Right lobe of liver (tissue), 4 donors: ENCODE measurements around a stretch of chr12.

DNA sequence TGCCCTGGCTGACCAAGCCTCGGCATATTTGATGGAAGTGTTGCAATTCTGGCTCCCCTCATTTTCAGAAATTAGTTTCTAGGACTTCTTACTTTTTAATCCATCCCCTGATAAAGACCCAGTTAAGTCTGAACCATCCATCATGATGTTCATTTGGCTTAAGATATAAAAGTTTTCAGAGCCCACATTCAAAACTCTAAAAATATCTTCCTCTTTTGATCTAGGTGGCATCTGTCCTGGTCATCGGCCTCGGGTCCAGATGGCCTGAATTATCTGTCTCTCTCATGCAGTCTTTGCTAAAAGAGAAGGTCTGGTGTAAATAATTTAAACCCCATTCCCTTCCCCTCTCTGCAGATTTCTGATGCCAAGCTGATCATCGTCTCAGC is 173.2 kb upstream of the PRMT8 start:
- PRO-cap, 4 experiments, result peak in 2 of 4 experiments; most common plus-strand start position 250 of the sequence (in 2)
- RAMPAGE, long total RNA, 2 experiments, result no peak in any of the 2 experiments

DNA sequence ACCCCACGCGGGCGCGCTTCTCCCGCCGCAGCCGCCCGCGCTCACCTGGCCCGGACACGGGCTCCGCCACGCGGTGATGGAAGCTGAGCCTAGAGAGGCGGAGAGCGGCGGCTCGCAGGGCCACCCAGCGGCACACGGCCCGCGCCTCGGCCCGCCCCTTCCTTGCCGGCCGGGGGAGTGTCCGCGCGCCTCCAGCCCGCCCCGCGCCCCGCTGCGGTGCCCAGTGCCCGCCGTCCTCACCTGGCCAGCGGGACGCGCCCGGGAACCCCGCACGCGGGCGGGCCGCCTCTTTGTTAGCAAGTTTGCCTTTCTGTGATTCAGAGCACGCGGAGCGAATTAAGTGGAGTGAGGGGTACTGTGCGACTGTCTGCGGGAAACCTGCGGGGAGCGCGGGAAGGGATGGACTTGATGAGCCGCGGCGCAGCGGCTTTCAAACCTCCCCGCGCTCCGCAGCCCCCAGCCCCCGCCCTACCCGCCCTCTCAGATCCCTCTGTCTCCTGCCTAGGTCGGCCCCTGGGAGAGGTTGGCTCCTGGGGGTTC is 124.9 kb upstream of the PRMT8 start:
- PRO-cap, 4 experiments, result no peak in any of the 4 experiments
- RAMPAGE, long total RNA, 2 experiments, result no peak in any of the 2 experiments

GRCh38 chr12:3490698-3491072 is 318 bp upstream of the PRMT8 start:
- PRO-cap, 4 experiments, result no peak in any of the 4 experiments
- RAMPAGE, long total RNA, 2 experiments, result no peak in any of the 2 experiments

DNA sequence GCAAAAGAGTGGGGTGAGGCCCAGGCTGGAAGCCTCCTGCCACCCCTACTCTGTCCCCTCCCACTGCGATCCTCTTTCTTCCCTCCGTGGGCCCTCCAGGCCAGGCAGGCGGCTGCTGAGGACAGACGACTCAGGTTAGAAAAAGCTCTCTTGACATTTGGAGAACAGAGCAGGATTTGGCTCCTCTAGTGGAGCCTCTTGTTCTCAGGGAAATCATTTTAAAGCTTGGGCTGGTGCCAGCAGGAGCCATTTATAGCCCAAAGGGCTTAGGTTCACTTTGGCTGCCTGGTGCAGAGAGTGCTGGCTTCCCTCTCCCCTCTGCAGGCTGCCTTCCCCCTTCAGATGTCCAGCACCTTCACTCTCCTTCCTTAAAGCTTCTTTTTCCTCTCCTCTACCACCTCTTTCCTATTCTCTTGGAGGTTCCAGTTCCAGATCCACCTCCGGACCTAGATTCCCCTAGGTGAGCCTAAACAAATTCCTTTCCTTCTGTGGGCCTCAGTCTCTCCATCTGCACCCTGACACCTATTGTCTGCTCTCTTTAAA is 43.1 kb downstream of the PRMT8 start:
- PRO-cap, 4 experiments, result no peak in any of the 4 experiments
- RAMPAGE, long total RNA, 2 experiments, result no peak in any of the 2 experiments

- PRO-cap, 4 experiments, result peak in 1 of 4 experiments; most common plus-strand start chr12:3747731 (in 1)
- RAMPAGE, long total RNA, 2 experiments, result no peak in any of the 2 experiments
These were observed 5.5 kb downstream of the CRACR2A start for GRCh38 chr12:3747317-3747975.

DNA sequence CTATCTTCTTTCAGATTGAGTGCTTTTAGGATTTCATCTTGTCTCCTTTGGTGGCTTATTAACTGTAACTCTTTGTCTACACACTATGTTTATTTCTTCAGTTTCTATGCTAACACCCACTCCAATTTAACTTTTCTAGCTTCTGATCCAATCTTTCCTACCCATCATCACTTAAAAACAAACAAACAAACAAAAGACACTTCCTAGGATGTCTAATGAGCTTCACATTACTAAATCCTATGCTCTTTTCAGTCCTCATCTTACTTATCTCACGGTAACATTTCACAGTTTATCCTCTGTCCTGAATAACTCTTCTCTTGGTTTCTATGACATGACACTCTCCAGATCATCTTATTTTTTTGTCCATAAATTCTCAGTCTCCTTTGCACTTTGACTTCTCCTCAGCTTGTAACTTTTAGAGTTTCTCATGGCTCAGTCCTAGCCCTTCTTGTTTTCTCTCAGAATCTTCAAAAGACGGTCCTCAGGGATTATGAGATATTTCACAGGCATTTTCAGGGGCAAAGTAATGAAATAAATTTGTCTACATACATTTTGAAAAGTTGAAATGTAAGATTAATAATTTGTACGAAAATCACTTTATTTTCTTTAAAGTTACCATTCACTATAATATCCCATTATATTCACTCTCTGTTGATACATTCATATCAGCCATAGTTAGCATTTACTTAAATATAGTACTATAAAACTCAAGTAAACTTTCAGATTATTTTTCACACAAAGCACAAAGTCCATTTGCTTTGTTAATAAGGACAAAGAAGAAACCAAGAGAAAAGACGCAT is 7.1 kb downstream of the PARP11 start:
- PRO-cap, 4 experiments, result no peak in any of the 4 experiments
- RAMPAGE, long total RNA, 2 experiments, result no peak in any of the 2 experiments

GRCh38 chr12:3951456-3952053 is 78.4 kb upstream of the PARP11 start:
- PRO-cap, 4 experiments, result no peak in any of the 4 experiments
- RAMPAGE, long total RNA, 2 experiments, result no peak in any of the 2 experiments

DNA sequence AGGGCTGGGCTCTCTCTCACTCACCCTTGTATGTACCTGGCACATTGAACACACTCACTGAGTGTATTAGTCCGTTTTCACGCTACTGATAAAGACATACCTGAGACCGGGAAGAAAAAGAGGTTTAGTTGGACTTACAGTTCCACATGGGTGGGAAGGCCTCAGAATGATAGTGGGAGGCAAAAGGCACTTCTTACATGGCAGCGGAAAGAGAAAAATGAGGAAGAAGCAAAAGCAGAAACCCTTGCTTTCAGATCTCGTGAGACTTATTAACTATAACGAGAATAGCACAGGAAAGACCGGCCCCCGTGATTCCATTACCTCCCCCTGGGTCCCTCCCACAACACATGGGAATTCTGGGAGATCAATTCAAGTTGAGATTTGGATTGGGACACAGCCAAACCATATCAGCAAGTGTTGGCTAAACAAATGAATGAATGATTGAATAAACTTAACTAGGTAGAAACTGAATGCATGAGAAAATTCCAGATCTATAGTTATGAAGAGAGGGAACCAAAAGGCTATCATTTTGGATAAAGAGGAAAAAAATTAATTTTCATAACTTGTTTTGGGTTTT is 85.3 kb upstream of the PARP11 start:
- PRO-cap, 4 experiments, result peak in 1 of 4 experiments; most common plus-strand start position 372 of the sequence (in 1); most common minus-strand start position 218 of the sequence (in 1)
- RAMPAGE, long total RNA, 2 experiments, result start-site peak on the minus strand in 1 of 2 experiments, centred at position 230 of the sequence, 41 reads per replicate

DNA sequence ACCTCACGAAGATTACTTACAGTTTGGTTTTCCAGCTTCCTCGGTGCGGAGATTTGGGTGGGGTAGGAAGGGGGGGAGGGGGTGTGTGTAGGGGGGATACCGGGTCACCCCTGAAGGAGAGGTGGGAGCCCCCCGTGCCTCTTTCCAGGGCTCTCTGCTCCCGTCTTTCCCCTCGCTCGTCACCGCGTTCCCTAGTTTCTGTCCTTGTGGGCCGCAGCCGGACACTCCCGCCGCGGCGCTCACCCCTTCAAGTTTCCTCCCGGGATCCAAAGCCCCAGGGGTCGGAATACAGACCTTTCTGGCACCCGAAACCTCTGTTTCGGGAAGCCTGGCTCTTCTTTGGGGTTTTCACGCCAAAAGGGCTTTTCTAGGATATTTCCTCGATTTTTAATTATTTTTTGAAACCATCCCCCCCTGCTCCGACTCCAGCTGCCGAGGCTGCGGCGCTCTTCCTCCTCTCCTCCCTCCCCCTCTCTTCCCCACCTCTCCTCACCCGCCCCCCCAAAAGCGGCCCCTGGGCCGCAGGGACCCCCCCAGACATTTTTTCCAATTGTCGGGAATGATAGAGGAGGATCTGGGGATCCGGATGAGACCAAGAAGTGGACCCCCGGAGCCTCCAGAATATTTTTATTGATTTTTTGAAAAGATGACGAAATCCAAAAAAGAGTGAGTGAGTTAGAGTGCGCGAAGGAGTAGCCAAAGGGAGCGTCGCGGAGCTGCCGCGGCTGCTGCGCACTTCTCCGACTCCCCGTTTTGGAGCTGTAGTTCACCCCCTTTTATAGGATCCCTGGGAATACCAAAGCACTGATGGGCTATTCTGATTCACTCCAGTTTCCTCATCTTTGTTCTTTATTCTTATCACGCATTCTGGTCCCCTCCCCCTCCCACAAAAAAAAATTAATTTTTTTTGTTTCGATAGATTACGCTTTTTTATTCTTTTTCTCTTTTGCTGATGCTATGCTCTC is 1.7 kb downstream of the CCND2 start:
- PRO-cap, 4 experiments, result peak in 2 of 4 experiments; most common minus-strand start position 750 of the sequence (in 2)
- RAMPAGE, long total RNA, 2 experiments, result no peak in any of the 2 experiments

DNA sequence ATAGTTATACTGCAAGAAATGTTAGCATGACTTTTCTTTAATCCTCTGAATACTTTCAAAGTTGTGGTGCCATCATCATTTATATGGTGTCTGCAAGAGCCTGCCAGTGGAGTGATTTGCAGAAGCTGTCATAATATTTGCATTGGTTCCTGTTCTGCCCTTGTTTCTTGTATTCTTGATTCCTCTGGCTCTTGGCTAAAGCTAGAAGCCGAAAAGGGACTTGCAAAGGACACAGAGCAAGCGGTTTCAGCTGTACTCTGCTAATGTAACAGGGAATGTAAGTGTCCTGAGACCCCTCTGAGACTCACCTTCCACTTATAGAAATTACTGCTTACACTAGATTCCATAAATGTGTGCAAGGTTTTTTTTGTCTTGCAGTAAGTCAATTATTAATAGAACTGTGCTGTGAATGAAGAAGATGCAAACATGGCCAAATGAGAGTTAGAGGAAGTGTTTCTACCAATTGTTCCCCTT is 5.1 kb downstream of the DYRK4 start:
- PRO-cap, 4 experiments, result no peak in any of the 4 experiments
- RAMPAGE, long total RNA, 2 experiments, result no peak in any of the 2 experiments

GRCh38 chr12:4567712-4567940 is 5.6 kb downstream of the DYRK4 start:
- PRO-cap, 4 experiments, result peak in 3 of 4 experiments; most common plus-strand start chr12:4567796 (in 3)
- RAMPAGE, long total RNA, 2 experiments, result no peak in any of the 2 experiments

DNA sequence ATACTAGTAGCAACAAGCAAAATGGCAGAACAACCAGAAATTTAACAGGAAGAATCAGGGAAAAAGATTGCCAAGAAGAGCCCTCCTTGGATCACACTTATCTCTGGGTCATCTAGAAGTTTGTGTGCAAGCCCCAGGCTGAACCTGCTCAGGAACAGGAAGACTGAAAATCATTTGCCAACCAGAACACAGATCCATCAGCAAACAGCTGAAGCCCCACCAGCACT is 15.7 kb downstream of the GALNT8 start:
- PRO-cap, 4 experiments, result no peak in any of the 4 experiments
- RAMPAGE, long total RNA, 2 experiments, result no peak in any of the 2 experiments

- PRO-cap, 4 experiments, result peak in 2 of 4 experiments; most common minus-strand start chr12:4974506 (in 2)
- RAMPAGE, long total RNA, 2 experiments, result no peak in any of the 2 experiments
These were observed 64.6 kb downstream of the KCNA1 start for GRCh38 chr12:4974331-4974681.

GRCh38 chr12:5333039-5333451 is 98.9 kb upstream of the NTF3 start:
- PRO-cap, 4 experiments, result no peak in any of the 4 experiments
- RAMPAGE, long total RNA, 2 experiments, result no peak in any of the 2 experiments

DNA sequence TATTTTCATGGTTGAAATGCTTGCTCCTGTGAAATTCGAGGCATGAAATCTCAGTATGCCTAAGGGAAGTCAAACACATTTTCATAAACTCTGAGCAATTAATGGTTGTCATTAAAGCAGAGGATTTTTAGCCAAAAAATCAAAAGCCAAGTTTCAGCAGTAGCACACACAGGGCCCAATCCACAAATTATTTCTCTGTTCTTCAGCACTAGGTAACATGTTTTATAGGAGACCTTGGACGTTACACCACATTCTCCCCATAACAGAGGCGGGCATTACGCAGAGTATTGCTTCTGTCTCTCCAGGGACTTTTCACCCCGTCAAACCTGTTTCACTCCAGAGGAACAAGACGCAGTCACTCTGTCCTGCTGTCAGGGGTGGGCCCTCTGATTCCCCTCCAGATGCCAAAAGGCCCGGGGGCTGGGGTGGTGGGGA is 71.7 kb downstream of the NTF3 start:
- PRO-cap, 4 experiments, result no peak in any of the 4 experiments
- RAMPAGE, long total RNA, 2 experiments, result no peak in any of the 2 experiments

DNA sequence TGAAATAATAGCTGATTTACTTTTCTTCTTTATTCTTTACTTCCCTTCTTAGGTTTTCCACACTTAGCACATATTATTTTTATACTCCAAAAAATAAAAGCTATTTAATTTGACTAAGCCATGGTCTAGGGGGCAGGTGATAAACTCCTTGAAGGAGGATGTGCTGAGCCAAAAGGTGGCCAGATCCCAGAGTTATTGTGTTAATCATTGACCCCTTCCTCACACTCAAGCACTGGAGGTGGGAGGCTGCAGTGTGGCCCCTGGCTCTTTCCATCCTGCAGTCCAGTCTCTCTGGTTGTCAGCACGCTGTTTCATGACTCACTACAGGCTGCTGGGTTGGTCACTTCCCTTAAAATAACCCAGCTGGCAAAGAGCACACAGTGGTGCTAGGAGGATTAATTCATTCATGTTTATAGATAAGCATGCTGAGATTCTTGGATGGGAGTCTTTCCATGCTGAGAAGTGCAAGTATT is 228.9 kb downstream of the ANO2 start:
- PRO-cap, 4 experiments, result no peak in any of the 4 experiments
- RAMPAGE, long total RNA, 2 experiments, result no peak in any of the 2 experiments

DNA sequence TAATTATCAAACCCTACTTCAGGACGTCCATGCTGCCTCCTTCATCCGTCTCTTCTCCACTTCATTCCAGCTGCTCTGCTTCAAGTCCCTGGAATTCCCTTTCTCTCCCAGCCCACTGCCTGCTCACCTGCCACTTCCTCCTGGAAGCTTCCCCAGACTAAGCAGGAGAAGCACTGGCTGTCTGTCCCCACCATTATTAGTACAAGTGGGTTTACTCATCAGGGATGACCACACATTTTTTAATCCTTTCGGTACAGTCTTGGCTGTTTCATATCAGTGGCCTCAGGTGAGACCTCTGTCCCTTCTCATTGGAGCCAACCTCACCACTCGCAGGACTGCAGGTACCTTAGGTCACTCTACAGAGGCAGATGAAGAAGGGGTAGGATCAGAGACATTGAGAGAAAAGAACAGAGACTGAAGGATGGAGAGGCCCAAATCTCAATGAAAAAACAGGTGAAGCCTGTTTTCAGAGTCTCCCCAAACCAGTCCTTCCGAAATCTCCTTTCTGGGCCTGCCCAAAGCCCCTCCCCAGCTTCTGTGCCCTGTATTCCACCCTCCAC is 18.0 kb downstream of the ANO2 start:
- PRO-cap, 4 experiments, result no peak in any of the 4 experiments
- RAMPAGE, long total RNA, 2 experiments, result no peak in any of the 2 experiments

- PRO-cap, 4 experiments, result no peak in any of the 4 experiments
- RAMPAGE, long total RNA, 2 experiments, result no peak in any of the 2 experiments
These were observed 24.0 kb upstream of the ANO2 start for GRCh38 chr12:5969068-5969420.

- PRO-cap, 4 experiments, result no peak in any of the 4 experiments
- RAMPAGE, long total RNA, 2 experiments, result no peak in any of the 2 experiments
These were observed 53.5 kb downstream of the VWF start for GRCh38 chr12:6070992-6071417.

DNA sequence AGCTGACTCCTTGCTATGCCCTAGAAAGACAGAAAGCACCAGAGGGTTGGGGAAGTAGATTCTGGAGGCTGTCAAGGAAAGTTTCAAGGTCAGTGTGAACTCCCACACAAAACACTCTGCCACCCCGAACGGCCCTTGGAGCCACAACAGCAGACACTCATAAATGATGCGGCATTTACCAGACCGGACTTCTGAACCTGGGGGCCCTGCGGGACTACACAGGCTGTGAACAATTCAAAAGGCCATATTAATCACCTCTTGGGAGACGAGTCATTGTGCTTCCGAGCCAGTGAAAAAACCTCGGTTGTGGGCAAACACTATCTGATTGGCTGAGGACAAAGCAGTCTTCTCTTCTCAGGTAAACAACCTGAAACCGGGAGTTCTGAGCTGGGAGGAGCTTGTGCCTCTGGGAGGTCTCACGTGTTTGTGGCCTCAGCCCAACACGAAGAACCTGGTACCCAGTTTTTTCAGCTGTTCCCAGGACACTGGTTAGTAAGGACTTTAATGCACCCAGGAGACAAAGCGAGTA is 35.5 kb downstream of the VWF start:
- PRO-cap, 4 experiments, result no peak in any of the 4 experiments
- RAMPAGE, long total RNA, 2 experiments, result no peak in any of the 2 experiments